ENCODE measurements around a stretch of chr22.

DNA sequence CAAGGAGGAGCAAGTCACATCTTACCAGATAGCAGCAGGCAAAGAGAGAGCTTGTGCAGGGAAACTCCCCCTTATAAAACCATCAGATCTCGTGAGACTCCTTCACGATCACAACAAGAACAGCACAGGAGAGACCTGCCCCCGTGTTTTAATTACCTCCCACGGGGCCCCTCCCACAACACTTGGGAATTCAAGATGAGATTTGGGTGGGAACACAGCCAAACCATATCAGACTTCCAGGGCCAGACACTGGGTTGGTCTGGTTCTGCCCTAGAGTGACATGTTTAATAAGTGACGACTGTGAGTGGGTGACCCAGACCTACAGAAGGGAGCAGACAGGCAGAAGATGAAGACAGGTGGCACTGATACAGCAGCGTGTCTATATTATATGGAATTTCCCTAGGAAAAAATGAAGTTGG lies 26.7 kb downstream of the GRAMD4 start:
- PRO-cap, 3 experiments, result no peak in any of the 3 experiments
- RRBS, result no CpG with 5 or more reads among the region's 6 CpGs

- PRO-cap, 3 experiments, result no peak in any of the 3 experiments
- RRBS, result 95% methylated on average over 9 of the region's 28 CpGs
Observed at GRCh38 chr22:46665159-46665888, 45.1 kb downstream of the GRAMD4 start.

GRCh38 chr22:46678527-46679557 lies 58.7 kb downstream of the GRAMD4 start:
- PRO-cap, 3 experiments, result no peak in any of the 3 experiments
- RRBS, result 75% methylated on average over 6 of the region's 52 CpGs

DNA sequence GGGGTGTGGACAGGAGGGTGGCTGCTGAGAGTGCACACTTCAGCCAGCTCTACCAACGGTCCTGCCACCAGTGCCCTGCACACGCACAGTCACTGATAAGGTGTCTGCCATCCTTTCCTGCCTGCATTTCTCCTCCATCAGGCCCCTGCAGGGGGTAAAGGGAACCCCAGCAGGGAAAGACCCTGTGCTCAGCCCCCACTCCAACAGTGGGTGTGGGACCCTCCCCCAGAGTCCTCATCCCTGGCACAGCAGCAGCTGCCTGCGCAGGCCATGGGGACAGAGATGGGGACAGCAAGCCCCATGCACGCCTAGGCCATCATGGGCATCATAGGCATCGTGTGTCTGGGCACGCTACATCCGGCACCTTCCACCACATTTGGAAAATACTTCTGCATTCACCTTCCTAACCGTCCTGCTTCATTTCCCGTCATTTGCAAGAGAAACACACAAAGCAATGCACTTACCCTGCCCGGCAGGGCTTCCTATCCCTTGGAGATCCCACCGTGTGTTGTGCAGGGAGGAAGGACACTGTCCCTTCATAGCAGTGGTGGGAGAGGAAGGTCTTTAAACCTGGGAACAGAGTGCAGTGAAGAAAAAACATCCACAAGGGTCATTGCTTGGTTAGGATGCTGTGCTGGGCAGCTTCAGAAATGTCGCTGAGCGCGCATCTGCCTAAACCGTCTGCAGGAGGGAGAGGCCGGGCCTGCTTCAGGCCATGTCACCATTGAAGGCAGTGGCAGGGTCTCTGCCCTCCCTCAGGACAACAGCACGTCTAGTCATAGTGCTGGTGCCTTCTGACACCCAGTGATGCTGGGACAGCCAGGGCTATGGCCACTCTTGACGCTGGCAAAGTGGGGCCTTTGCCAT lies 43.1 kb downstream of the CERK start:
- PRO-cap, 3 experiments, result no peak in any of the 3 experiments
- RRBS, result 96% methylated on average over 2 of the region's 18 CpGs

DNA sequence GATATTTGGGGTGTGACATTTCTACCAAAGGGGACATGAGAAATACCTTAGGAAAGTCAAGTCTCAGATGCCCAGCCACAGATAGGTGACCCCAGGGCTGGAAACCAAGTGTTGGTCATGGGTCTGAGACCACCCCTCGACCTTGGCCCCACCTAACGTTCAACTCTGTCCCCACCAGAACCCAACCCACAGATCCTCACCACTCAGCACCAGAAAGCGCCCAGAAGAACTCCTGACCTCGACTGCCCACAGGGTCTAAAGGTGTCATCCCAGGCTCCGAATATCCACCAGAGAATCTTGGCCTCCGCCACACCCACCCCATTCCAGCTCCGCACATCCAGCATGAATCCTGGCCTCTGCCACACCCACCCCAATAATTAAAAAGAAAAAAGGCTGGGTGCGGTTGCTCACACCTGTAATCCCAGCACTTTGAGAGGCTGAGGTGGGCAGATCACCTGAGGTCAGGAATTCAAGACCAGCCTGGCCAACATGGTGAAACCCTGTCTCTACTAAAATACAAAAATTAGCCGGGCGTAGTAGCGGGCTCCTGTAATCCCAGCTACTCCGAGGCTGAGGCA lies 1.3 kb downstream of the CERK start:
- PRO-cap, 3 experiments, result no peak in any of the 3 experiments
- RRBS, result no CpG with 5 or more reads among the region's 12 CpGs

DNA sequence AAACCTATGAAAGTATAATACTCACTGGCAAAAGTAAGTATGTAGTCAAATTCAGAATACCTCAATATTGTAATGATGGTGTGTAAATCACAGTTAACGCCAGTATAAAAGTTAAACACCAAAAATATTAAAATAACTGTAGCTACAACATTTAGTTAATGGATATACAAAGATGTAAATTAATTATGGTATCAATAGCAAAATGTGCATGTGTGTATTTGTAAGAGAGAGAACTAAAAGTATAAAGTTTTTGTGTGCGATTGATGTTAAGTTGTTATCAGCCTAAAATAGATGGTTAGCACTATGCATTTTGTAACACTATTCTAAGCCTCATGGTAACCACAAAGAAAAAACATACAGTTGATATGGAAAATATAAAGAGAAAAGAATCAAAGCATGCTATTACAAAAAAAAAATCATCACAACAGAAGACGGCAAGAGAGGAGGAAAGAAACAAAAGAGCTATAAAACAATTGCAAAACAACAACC lies 73.7 kb downstream of the TBC1D22A start:
- PRO-cap, 3 experiments, result no peak in any of the 3 experiments
- RRBS, result no CpG with 5 or more reads among the region's 3 CpGs

GRCh38 chr22:46934798-46935340 lies 172.4 kb downstream of the TBC1D22A start:
- PRO-cap, 3 experiments, result no peak in any of the 3 experiments
- RRBS, result no CpG with 5 or more reads among the region's 5 CpGs

DNA sequence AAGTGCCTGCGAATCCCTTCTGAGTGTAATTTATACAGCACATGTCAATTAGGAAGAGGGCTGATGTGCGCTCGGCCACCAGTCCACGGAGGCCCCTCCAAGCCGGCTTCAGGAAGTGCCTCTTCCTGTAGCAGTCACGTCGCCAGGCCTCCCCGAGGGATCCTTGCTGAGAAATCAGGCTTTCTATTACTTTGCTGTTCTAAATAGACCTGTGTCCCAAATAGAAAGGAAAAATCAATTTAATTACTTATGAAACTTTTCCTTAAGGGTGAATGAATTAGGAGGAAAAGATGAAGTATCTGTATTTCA lies 180.1 kb downstream of the TBC1D22A start:
- PRO-cap, 3 experiments, result no peak in any of the 3 experiments
- RRBS, result no CpG with 5 or more reads among the region's 8 CpGs

GRCh38 chr22:47086932-47087417 lies 324.5 kb downstream of the TBC1D22A start:
- PRO-cap, 3 experiments, result no peak in any of the 3 experiments
- RRBS, result no CpG with 5 or more reads among the region's 7 CpGs

DNA sequence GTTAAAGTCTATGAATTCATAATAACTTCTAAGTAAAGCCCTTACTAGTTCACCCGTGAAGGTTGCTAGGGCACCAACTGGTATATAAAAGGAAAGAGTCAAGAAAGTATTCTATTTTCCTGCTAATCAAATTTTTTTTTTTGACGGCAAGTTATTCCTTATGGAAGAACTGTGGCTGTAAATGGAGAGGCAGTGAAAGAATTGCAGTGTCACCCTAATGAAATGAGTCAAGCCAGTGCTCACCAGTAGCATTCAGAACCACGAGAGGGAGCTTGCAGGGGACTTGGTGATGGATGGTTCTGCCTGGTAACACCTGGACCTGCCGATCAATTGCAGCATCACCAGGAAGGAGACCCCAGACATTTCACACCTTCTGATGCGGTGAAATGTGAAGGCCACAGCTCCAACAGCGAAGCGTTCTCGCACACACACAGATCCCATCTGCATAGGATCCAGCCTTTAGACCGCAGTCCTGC lies 326.1 kb downstream of the TBC1D22A start:
- PRO-cap, 3 experiments, result no peak in any of the 3 experiments
- RRBS, result no CpG with 5 or more reads among the region's 9 CpGs

DNA sequence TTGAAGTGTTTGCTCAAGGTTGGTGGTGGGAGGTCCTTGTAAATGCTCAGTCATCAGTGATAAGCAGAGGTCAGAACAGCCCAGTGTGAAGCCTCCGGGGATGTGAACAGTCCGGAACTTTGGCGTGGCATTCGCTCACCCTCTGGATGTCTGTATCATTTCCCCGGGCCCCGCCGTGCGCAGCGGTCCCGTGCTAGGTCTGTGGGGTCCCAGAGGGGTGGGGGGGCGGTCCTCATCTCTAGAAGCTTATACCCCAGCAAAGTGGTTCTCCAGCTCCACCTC lies 327.4 kb downstream of the TBC1D22A start:
- PRO-cap, 3 experiments, result no peak in any of the 3 experiments
- RRBS, result 73% methylated on average over 4 of the region's 11 CpGs

DNA sequence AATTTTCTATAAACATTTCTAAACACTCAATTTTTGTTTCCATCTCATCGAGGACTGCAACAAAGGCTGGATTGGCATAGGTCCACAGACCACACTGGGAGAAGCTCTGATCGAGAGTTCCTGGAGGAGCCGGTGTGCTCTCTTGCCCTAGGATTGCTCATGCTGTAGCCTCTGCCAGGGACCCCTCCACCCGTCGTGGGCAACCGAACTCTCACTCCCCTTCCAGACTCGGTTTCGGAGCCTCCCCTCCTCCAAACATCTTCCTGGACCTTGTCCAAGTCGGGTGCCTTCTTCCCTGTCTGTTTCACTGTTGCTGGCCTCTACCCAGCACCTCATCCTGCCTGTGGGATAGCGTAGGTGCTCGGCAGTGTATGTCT lies 770.1 kb upstream of the TAFA5 start:
- PRO-cap, 3 experiments, result no peak in any of the 3 experiments
- RRBS, result no CpG with 5 or more reads among the region's 11 CpGs

GRCh38 chr22:47883433-47883882 lies 605.9 kb upstream of the TAFA5 start:
- PRO-cap, 3 experiments, result no peak in any of the 3 experiments
- RRBS, result no CpG with 5 or more reads among the region's 8 CpGs

DNA sequence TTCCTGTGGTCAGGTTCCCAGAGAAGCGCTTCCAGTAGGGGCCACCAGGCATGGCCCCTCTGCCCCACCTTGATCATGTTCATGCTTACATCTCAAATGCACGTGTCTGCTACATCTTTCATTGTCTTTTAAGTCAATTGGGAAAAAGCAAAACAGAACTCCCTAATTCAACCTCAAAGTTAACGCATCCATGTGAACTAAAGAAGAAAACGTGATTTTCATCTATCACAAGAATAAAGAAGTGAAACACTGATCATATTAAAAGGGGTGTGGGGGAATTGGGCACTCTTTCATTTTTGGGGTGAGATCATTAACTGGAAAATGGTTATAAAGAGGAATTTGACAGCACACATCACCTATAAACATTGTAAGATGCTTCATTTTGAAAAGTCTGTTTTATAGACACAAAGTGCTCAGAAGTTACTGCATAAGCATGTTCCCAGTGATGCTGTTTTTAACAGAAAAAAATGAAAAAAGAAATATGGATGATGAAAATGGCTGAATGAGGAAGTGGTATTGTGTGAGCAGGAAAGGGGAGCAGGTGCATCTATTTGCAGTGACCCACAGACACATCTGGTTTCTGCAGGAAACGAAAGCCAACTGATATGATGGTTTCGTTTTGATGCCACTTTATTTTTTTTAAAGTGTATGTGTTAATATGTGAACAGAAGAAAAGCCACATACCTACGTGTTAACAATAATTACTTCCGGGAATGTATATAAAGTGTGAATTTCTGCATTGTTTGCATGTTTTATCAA lies 391.3 kb upstream of the TAFA5 start:
- PRO-cap, 3 experiments, result no peak in any of the 3 experiments
- RRBS, result no CpG with 5 or more reads among the region's 8 CpGs

DNA sequence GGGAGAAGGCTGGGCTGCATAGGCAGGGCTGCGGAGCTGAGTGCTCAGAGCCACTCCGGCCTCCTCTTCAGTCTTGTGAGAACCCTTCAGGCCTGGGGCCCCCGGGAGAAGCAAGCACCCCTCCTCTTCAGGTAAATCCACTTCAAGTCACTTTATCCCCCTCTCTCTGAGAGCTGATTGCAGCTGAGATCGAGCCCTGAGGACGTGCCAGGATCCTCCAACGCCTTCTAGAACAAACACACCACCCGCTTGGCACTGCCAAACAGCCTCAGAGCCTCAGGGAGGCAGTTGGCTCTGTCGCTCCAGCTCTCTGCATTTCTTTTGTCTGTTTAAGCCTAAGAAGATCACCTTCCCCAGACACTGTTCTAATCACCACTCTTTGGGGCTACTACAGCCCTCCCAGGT lies 187.9 kb upstream of the TAFA5 start:
- PRO-cap, 3 experiments, result no peak in any of the 3 experiments
- RRBS, result no CpG with 5 or more reads among the region's 8 CpGs

DNA sequence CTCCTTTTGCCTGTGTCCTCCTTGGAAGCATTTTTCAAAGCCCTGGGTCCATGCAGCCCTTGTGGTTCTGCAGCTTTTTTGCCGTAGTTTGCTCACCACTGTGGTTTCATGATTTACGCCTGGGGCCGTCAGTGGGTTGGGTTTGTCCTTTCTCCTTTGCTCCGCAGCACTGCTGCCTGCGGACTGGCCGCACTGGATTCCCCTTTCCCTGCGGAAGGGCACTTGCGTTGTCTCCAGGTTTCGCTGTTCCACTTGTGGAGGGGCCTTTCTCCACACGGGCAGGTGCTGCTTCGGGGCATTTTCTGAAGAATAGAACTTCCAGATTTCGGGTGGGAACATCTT lies 77.4 kb downstream of the TAFA5 start:
- PRO-cap, 3 experiments, result no peak in any of the 3 experiments
- RRBS, result no CpG with 5 or more reads among the region's 12 CpGs

DNA sequence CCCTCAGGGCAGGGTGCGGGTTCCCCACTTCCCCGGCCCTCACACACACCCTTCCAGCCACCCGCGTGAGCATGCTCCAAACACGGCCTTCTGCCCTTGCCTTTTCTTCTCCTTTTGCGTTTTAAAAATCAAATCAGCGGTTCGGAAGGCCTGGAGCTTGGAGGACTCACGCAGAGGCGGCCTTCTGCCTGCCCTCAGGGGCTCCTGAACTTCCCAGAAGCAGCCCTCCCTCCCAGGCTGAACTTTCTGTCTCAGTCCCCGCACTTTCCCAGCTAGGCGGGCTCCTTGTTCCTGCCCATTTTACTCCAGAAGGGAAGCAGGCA lies 98.3 kb downstream of the TAFA5 start:
- PRO-cap, 3 experiments, result no peak in any of the 3 experiments
- RRBS, result no CpG with 5 or more reads among the region's 12 CpGs

DNA sequence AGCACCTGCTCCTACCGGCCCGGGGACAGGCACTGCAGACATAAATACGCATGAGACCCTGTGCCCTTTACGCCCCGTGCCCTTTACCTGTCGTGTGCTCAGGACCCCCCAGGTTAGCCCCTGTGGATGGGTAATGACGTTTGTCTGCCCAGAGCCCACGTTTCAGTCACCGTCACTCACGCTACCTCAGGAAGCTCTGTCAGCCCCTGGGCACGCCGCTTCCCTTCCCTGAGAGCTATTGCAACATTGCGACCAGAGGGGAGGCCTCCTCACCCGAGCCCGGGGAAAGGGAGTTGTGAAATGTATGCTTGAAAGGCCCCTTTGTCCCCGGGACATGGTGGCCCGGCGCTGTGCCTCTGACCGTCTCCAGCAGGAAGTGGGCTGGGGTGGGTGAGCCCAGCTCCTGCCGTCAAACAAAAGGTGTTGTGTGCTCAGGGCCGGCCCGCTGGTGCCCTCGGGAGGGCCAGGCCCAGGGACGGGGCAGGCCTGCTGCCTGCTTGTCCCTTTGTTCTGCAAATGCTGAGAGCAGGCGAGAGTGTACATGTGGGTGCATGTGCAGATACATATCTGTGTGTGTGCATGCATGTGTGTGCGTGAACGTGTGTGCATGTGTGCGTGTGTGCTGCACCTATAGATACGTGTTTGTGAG lies 213.3 kb downstream of the TAFA5 start:
- PRO-cap, 3 experiments, result peak in 3 of 3 experiments; most common minus-strand start position 198 of the sequence (in 3)
- RRBS, result 17% methylated on average over 6 of the region's 29 CpGs

GRCh38 chr22:48721229-48721541 lies 231.8 kb downstream of the TAFA5 start:
- PRO-cap, 3 experiments, result peak in 1 of 3 experiments; most common minus-strand start chr22:48721409 (in 1)
- RRBS, result no CpG with 5 or more reads among the region's 10 CpGs

- PRO-cap, 3 experiments, result no peak in any of the 3 experiments
- RRBS, result 66% methylated on average over 5 of the region's 14 CpGs
Observed at GRCh38 chr22:48882822-48883216, 393.5 kb downstream of the TAFA5 start.